ENCODE data around the gene BCL7A.

- RRBS, result 2% methylated on average over 1 of the region's 15 CpGs
Measured at GRCh38 chr12:121015429-121016334, 605 bp downstream of the C12orf43 start.

GRCh38 chr12:121095751-121096394 is 36.8 kb upstream of the P2RX7 start:
- RRBS, result 25% methylated on average over 1 of the region's 33 CpGs

DNA sequence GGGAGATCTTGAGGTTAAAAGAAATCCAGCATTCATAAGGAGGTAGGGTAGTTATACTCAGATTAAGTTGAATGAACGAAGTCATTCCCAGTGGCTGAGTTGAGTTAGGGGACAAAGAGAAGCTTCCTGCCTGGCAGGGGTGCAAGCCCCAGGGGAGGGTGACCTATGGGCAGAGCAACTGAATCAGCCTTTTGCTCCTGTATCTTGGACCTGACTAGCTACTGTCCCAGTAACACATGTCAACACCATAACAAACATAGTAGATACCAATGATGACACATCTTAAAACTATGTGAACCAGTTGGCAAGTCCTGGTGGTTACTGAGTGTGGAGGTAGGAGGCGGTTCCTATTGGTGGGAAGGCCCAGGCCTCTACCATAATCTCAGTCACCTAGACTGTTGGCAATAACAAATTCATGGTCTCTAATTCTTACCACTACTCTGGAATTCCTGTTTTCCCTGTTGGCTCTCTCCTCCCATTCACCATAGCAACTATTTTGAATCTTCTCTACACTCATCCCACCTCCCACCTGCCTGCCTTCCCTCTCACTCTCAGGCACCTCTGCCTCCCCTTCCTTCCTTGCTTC is 8.3 kb upstream of the P2RX7 start:
- RRBS, result no CpG with 5 or more reads among the region's 2 CpGs

- RRBS, result no CpG with 5 or more reads among the region's 9 CpGs
Measured at GRCh38 chr12:121217076-121217614, 7.2 kb downstream of the P2RX4 start.

DNA sequence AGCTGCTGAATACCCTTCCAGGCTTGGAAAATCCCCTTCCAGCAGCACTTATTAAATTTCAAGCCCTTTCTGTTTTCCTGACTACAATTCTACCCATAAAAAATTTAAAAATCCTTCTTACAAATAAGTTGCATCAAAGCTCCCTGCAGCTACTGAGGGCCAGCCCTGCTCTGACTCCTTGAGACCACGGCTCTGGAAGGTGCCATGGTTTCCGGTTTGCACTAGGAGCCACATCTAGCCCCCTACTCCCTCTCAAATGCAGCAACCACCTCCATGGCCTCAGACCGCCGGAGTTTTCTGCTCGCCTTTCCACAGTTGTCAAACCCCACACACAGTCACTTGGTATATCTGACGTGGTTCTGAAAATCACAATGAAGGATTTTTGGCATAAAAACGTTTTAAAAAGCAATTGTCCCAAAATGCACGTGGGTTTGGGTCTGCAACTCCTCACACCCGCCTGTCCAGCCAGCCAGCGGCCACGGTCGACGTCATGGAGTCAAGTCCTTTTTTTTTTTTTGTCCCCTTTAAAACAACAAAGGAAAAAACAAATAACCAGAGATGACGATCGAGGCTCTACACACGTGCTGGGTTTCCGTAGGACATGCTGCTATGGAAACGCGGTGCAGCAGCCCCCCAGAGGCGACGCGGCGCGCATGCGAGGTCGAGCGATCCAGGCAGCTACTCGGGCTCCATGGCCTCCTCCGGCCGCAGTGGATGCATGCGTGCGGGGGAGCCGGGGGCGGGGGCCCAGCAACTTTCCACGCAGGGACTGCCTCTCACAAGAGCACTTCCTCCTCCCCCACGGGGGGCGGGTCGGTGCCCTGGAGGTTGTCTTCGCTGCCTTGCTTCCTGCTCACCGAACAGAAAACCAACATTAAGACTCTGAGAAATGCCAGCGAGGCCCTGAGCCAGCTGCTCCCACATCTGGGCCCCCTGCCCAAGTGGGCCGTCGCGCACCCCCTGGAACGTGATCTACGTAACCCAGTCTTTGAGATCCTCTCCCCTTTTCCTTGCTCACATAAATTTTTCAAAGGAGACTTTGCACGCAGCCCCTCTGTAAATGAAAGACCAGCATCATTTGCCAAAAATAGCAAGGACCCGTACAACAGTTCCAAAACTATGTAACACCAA is 30.5 kb downstream of the P2RX4 start:
- RRBS, result 37% methylated on average over 3 of the region's 48 CpGs

- RRBS, result no CpG with 5 or more reads among the region's 10 CpGs
Measured at GRCh38 chr12:121288176-121289021, 8.1 kb downstream of the CAMKK2 start.

GRCh38 chr12:121440587-121441407 is 40.9 kb downstream of the RNF34 start:
- RRBS, result 92% methylated on average over 15 of the region's 29 CpGs

DNA sequence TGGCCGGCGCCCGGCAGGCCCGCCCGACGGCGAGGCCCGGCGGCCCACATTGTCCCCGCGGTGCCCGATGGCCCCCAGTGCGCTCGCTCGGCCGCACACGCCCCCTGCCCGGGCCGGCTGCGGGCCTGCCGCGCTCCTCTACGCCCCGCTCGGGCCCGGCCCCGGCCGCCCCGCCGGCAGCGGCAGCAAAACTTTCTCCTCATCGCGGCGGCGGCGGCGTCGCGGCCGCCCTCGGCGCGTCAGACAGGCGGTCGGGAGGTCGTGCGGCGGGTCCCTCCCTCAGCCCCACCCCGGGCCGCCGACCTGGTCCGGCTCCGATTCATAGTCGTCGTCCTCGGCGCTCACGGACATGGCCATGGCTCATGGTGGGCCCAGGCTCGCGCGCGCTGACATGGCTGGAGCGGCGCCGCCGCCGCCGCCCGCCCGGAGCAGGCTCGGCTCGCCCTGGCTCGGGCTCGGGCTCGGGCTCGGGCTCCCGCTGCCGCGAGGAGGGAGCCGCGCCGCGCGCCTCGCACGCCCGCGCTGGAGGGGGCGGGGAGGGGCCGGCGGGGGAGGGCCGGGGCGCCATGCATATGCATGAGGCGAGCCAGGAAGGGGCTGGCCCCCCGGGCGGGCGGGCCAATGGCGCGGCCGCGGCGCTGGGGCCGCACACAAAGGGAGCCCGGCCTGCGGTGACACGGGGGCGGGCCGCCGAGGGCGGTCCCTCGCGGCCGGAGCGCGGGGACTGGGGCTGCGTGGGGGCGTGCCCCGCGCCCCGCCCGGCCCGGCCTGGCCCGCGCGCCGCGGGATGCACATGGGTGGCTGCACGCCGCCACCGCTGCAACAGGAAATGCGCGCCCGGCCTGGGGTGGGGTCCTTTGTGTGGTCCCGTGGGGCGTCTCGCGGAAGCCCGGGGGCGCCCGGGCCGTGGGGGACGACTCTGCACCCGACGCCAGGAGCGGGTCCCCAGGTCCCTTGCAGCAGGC is 67.2 kb downstream of the RNF34 start:
- RRBS, result 1% methylated on average over 74 of the region's 145 CpGs

DNA sequence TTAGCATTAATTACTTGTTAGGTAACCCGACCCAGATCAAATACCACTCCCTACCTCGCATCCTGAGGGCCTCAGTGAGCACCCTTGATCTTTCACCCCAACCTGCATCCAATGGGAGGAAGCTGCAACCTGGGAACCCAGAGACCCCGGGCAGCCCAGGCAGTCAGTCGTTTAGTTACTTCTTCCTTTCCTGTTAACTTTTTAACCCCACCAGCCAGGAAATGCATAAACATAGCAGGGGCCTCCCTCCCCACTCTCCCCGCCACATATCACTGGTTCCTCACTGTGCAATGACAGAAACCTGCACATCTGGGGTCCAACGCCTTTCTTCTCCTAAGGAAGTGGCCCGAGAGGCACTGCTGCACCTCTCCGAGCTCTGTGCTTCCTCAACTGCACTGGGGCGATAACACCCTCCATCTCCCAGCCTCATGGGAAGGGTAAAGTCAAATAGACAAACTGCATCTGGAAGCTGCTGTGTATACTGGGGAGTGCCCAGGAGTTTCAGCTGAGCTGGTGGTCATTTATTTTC is 89.9 kb downstream of the KDM2B start:
- RRBS, result no CpG with 5 or more reads among the region's 9 CpGs

DNA sequence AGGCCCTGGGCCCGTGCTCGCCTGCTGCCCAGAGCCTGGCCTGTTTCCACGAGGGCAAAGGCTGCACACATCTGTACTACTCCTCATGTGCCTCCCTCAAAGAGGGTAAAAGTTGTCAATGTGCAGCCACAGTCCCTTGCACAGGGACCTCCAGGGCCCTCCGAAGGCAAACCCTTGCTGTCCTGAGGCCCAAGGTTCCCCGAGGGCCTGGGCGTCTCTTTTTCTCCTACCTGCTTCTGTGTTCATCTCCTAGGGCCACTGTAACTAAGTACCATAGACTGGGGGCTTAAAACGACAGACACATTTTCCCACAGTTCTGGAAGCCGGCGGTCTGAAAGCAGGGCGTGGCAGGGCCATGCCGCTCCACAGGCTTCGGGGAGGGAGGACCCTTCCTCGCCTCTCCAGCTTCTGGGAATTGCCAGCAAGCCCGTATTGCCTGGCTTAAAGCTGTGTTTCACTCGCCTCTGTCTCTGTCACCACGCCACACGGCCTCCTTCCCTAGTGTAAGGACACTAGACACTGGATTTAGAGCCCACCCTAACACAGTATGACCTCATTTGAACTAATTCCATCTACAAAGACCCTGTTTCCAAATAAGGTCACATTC is 39.2 kb downstream of the RHOF start:
- RRBS, result no CpG with 5 or more reads among the region's 17 CpGs

DNA sequence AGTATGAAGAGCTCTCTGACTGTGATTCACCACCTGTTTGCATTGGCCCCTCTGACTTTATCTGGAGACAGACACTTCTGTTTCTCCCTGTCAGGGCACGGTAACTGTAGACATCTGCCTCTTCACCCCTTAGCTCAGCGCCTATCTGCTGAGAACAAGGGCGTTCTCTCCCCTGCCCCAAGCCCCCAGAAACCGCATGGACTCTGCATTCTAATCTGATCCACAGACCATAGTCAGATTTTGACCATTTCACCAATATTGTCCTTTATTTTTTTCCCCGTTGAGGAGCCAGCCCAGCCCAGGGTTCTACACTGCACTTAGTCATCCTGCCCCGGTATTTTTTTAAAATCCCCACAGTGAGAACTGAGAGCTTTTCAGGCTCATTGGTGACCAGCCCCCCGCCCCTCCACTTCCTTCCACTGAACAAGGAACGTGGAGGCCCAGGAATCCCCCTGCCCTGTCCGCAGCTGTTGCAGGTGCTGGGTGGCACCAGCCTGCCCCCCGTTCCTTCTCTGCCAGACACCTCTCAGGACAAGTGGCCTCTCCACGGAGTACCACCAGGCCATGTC is 11.3 kb downstream of the RHOF start:
- RRBS, result no CpG with 5 or more reads among the region's 11 CpGs

DNA sequence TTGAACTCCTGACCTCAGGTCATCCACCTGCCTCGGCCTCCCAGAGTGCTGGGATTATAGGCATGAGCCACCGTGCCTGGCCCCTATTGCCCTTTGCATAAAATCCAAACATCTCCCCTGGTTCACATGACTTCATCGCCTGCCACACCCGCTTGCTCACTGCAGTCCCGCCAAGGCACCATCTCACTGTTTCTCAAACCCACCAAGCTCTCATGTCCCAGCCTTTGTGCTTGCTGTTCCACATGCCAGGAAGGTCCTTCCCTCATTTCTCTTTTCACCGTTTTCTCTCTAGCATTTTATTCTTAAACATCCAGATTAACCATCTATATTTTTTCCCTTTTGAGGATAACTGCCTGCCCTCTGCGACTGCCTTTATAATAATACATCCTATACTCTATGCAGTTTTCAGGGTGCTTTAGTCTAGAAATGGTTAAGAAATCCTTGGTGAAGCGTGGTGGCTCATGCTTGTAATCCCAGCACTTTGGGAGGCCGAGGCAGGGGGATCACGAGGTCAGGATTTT is 9.6 kb downstream of the RHOF start:
- RRBS, result no CpG with 5 or more reads among the region's 10 CpGs

DNA sequence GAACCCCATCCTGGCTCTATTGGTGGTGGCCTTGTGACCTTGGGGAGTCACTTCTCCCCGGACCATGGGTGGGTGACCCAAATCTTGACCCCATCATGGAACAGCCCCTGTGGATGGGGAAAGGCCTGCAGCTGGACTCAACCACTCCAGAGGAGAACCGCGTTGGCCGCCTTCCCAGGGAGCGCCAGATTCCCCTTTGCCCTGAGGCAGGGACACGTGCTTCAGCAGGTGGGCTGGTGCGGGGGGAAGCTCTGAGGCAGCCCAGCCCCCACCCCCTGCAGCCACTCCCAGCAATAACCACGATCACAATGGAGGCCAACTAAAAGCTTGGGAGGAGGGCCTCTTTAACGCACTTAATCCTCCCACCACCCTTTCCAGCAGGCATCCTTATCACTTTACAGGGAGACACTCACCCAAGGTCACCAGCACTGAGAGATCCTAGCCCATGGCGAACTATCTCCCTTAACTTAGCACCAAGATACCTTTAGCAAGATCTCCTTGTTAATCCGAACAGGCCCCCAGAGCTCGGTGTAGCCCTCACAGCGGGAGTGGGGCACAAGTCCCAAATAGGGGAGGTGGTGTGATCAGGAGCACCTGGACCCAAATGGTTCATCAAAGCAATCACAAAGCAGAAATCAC is 4.8 kb upstream of the RHOF start:
- RRBS, result no CpG with 5 or more reads among the region's 13 CpGs

DNA sequence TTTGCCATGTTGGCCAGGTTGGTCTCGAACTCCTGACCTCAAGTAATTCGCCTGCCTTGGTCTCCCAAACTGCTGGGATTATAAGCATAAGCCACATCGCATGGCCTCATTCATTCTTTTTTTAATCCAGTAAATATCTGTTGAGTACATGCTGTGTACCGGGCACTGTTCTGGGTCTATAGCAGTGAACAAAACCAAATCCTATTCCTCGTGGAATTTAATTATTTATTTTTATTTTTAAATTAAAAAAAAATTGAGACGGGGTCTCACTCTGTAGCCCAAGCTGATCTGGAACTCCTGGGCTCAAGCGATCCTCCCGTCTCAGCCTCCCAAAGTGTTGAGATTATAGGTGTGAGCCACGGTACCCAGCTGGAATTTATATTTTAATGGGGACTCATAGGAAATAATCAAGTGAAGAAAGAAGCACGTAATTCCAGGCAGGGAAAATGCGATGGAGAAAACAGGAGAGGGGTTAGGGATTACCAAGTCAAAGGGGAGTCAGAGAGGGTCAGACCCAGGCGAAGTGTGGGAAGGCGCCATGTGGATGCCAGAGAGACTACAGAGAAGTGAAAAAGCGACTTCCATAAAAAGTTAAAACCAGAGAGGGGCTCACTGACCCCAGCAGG is 22.1 kb downstream of the SETD1B start:
- RRBS, result no CpG with 5 or more reads among the region's 14 CpGs

DNA sequence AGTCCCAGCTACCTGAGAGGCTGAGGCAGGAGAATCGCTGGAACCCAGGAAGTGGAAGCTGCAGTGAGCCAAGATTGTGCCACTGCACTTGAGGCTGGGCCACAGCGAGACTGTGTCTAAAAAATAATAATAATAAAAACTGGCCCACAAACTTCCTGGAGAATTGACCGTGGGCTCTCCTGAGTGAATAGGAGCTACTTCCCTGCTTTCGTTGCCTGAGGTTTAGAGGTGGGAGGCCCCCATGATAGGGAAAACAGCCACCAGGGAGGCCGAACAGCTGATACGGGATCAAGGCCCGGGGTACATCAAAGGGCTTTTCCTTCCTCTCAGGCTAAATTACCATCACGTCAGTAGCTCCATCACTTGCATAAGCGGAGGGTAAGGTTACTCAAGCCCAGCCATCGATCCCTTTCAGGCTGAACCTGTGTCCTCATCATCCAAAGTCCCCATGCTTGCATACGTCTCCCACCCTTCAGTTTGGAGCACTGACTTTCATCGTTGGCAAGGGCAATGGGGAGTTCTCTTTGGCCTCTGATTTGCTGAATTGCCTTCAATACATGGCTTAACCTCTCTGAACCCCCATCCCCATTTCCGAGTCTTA is 12.3 kb upstream of the PSMD9 start:
- RRBS, result no CpG with 5 or more reads among the region's 13 CpGs

DNA sequence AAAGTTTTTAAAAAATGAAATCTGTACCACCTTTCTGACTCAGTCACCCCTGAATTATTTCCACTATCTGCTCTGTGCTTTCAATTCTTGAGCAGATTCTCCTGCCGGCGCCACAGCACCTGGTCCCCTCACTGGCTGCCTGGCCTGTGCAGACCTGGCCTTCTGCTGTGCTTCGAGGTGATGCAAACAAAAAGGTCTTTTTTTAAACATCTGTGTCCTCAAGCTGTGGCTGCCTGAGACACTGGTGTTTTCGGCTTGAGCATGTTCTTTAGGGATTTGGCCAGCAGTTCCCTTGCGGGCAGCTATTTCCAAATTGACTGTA is 13.0 kb upstream of the BCL7A start:
- RRBS, result no CpG with 5 or more reads among the region's 5 CpGs

DNA sequence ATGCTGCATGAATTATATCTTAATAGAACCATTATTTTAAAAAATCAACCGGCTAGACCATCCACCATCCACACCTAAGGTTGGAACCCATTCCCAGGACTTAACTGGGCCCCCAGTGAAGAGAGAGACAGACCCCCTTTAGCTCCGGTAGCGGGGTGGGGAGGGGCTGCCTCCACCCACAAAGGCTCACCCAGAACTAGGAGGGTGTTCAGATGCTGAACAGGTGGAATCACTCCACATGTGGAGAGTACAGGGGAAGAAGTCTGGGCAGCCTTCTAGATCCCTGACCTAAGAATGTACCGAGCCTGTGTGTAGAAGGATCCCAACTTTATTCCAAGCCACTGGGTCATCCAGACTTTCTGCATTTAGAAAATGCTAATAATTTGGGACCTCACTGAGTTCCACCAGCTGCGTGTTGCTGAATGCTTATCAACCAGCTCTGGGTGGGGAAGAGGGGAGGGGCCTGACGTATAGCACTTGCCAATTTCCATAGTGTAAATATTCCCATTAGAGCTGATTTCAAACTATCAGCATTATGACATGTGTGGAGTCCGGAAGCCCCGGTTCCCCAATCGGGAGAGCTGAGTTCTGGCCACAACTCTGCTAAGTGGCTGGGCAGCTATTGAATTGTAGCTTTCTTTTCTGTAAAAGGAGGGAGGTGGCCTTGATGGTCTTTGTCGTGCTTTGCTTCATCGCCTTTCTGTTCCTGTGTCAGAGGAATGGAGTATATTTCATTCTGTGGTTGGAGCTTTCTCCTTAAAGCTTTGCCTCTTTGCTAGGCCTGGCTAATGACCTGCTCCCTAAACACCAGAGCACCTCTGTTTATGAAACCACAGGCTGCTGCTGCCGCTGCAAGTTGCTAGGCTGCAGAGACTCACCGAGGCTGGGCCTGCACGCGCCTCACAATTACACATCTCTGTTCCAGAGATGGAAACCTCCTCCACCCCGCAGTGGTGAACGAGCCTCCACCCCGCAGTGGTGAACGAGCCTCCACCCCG is 7.9 kb upstream of the BCL7A start:
- RRBS, result 94% methylated on average over 2 of the region's 20 CpGs

- RRBS, result no CpG with 5 or more reads among the region's 7 CpGs
Measured at GRCh38 chr12:122021084-122021328, 678 bp upstream of the BCL7A start.

GRCh38 chr12:122021794-122022704 is at the start of gene BCL7A:
BCL7A (plus strand) TSS chr12:122021884.
- RRBS, result 1% methylated on average over 95 of the region's 142 CpGs

DNA sequence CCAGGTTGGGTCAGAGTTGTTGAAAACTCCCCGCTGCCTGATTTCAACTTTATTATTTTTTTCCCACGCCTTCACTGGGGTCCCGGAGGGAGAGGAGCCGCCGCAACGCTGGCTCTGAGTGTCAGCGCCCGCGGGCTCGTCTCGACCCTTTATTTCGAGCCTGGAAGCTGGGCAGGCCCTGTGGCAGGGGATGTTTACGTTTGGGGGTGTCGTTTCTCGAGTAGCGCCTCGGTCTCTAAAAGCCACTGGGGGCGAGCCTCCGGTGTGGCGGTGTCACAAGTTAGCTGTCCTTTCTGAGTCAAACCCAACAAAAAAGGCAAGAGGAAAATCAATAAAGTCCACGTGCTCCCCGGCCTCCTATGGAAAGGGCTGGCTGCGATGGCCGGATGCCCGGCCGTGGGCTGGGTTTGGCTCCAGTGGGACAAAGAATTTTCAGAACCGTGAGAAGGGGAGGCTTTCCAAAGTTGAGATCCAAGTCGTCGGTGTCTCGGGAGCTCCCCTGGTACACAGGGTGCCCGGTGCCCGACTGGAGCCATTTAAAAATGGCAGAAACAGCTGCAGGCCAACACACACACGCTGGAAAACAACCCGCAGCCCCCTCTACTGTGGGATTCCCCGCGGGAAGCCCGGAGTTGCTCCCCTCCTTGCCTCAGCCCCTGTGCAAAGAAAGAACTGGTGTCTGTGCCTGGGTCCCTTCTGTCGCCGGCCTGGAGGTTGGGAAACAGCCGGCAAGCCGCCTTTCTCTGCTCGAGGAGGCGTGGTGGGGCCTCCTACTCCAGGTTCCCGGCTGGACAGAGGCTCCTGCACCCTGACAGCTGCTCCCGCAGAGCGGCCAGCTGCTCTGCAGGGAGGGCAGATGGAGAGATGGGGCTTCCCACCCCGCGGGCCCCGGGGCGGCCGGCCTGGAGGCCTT is 1.8 kb downstream of the BCL7A start:
- RRBS, result 4% methylated on average over 19 of the region's 51 CpGs

All from brain (tissue), 1 donor.